HTR-8/SVneo (cell line): ENCODE measurements around a stretch of chr2.

GRCh38 chr2:175492-176331, 88.1 kb downstream of the SH3YL1 start:
- RRBS = no CpG with 5 or more reads among the region's 16 CpGs

DNA sequence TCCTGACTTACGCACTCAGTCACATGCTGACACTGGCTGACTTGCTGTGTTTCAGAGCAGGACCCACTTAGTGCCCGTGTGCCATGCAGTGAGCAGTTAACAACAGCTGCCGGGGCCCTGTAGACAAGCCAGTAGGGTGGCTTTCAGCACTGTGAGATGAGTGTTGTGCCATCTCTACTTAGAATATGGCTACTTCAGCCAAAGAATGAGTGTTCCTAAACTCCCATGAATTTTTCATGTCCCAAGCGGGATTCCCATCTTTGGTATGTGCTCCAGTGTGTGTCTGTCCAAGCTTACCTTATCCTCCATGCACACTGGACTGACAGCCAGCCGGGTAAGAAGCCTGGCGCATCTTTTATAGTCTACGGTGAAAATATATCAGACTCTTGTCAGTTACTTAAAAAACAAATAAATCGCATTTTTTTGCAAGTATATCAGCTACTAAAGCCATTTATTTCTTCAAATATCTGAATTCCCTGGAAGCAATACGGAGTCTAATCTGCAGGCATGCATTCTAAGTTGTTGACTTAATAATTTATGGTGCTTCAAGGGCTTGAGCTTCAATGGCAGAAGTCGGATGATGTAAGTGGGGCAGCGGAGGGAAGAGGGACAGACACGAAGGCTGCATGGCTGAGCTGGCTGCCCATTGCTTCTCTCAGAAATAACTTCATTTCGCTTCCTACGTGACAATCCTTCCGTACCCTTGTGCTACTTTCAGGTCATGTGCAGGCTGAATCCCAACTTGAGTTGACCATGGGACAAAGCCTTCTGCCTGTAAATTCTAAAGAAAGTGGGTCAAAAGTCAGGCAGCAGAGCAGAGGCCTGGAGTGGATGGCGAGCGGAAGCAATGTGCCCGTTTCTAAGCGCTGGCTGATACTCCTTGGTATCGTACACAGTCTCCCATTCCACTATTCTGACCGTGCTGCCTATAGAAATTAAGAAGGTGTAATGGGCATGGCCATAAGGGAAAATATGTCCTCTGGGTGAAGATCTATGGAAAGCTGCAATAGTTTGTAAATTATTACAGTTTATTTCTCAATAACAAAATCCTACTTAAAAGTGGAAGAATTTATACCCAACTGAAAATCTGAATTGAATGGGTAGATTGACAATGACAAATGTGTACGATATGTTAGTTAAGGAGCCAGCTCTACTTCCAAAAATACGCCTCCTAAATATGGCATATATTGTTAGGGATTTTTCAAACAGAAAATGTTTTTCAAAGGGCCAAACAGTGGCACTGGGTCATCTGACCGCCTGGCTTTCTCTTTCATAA, 4.6 kb downstream of the ALKAL2 start:
- RRBS = no CpG with 5 or more reads among the region's 24 CpGs

GRCh38 chr2:437801-438508, 150.1 kb upstream of the ALKAL2 start:
- RRBS = no CpG with 5 or more reads among the region's 15 CpGs

- RRBS = 81% methylated on average over 2 of the region's 11 CpGs
These were observed 15.6 kb upstream of the TMEM18 start for GRCh38 chr2:692731-693232.

DNA sequence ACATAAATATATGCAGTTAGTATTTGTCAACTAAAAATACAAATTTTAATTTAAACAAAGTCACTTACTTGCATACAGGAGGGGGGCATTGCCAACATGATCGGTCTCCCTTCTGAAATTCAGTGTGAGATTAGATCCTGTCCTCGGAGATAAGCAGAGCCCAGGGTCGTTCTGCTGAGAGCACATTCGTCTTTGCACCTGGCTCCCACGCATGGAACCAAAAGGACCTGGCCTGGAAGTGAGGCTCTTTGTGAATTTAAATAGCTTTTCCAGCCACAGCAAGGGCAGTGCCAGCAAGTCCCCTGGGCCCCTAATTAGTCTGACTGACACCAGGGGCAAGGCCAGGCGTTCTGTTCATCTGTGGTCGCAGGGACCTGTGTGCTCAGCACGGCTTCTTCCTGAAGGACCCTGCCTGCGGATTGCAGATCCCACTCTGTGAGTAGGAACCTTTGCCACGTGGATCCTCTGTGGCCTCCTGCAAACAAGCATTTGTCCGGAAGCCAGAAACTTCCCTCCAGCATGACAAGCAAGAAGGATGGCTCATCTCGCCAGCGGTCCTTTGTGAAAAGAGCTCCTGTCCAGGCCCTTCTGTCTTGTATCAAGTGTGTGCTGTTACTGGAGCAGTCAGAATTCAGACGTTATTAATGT, 128.6 kb downstream of the TPO start:
- RRBS = no CpG with 5 or more reads among the region's 14 CpGs

GRCh38 chr2:1561319-1561639, 148.0 kb downstream of the TPO start:
- RRBS = no CpG with 5 or more reads among the region's 12 CpGs

DNA sequence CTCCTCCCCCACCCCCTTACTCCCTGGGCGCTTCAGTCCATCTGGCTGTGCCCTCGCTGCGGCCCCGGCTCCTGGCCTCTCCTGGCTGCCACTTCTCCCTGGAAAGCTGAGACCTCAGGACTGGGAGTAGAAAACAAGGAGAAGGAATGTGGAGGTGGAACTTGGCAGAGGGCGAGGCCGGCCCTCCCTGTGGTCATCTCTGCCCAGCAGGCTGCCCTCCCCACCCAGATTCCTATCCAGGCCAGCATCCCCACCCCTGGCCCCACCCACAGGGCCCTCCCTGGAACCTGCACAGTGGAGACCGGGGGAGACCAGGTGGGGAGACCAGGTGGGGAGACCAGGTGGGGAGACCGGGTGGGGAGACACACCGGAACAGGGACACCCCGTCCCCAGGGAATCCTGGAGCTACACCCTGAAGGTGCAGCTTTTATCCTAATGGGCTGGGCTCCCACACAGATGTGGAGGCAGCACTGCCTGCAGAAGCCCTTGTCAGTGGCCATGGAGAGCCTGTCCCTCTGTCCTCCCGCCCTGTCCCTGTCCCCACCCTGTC, 157.3 kb downstream of the PXDN start:
- RRBS = 65% methylated on average over 5 of the region's 11 CpGs

DNA sequence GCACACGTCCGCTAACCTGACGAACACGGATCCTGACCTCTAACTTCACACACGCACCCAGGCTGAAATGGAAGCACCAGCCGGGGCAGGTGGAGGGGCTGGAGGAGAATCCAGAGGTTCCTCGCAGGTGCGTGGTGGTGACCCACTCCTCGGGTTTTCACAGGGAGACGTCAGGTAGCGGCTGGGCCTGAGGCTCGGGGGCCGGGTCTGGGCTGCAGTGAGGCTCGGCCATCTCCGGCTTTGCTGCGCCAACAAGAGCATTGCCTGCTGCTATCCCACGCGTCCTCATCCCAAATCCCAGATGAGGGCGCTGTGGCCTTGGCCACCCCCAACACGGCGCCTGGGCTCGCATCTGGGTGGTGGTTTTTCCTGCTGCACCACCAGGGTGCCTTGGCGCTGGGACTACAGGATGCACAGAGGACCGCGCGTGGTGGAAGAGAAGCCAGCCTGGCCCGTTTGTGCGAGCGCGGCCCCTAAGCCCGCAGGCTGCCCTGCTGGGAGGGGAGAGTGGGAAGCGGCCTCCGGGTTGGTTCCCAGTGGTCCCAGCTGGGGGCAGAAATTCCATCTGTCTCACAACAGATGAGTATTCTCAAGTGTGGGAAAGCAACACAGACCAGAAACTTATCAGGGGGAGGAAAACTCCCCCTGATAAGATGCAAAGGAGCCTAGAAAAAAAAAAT, 152.4 kb downstream of the PXDN start:
- RRBS = 84% methylated on average over 5 of the region's 33 CpGs

DNA sequence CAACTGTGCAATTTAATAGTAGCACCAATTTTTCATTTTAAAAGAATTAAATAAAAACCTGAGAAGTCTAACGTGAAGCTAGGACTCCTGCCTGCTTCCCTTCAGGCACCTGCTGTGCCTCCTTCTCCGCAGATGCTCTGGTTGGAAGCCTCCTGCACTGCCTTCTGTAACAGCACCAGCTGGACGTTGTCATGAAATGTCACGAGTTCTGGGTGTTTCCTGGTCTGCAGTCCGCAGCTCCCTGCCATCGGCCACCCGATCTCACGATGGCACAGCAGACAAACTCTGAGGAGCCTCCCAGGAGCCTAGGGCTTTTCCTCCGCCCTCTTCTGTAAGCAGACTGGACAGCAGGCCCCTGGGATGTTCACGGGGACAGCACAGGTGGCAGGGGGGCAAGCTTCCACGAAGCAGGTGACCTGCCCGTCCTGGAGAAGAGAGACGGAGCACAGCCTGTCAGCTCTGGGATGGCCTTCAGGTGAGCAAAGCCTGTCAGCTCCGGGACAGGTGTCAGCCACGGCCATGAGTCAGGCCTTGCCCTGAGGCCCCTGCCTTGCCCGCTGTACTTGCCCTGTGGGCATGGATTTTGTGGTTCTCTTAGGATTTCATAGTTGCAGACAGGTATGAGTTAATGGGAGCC, 110.3 kb downstream of the PXDN start:
- RRBS = no CpG with 5 or more reads among the region's 16 CpGs

DNA sequence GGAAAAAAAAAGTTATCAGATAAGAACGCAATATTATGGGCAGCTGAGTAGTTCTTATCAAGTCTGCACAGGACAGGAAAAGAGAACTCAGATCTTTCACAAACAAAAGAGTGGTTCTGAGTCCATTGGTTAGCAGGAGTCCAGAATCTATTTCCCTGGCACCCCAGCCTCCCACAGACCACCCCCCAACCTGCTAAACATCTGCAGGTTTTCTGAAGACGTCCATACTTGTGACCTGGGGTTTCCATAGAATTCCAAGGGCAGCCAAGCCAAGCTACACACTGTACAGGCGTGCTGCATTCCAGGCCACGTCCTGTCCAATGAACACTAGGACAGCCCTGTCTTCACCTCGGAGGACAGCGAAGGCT, 167.0 kb upstream of the PXDN start:
- RRBS = no CpG with 5 or more reads among the region's 6 CpGs

DNA sequence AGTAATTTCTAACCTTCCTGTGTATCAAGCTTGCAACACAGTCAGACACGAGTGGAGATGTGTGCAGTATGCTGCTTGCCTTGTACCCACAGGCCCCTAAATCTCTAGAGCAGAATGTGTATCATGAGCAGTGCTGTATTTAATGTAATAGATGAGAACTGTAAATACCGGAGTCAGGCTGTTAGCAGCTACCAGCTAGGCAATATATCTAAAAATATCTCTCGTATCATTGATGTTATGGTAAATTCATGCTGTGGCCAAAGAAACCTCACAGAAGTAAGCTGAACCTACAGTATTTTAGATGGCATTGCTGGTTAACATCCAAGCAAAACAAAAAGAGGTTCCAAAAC, 6.2 kb downstream of the MYT1L start:
- RRBS = no CpG with 5 or more reads among the region's 3 CpGs

- RRBS = no CpG with 5 or more reads among the region's 7 CpGs
These were observed 1.4 kb upstream of the MYT1L start for GRCh38 chr2:2332430-2332984.

GRCh38 chr2:2646467-2646967, 315.4 kb upstream of the MYT1L start:
- RRBS = no CpG with 5 or more reads among the region's 5 CpGs

GRCh38 chr2:2743305-2743664, 412.2 kb upstream of the MYT1L start:
- RRBS = no CpG with 5 or more reads among the region's 7 CpGs

DNA sequence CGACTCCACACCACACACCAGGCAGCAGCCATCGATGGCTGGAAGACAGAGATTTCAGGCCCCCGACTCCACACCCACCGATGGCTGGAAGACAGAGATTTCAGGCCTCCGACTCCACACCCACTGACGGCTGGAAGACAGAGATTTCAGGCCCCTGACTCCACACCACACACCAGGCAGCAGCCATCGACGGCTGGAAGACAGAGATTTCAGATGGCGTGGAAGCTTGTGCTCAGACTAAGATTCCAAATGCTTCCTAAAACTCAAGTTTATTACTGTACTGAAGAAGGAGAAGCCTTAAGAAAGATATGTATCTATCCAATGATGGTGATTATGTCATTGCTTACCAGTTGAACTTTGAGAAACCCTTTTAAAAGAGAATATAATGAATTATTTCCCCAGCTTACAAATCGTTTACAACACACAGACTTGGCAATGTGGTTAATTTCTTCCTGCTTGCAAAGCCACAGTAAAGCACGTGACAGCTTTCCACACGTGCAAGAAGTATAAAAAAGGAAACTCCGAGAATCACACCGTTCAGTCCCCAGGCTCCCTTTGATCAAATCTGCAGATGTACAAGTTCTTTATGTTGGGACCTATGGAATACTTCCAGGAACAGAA, 135.1 kb downstream of the EIPR1 start:
- RRBS = no CpG with 5 or more reads among the region's 14 CpGs

GRCh38 chr2:3282183-3283054, 95.2 kb downstream of the EIPR1 start:
- RRBS = 87% methylated on average over 3 of the region's 35 CpGs

- RRBS = no CpG with 5 or more reads among the region's 6 CpGs
These were observed 82.8 kb downstream of the EIPR1 start for GRCh38 chr2:3294610-3295472.

DNA sequence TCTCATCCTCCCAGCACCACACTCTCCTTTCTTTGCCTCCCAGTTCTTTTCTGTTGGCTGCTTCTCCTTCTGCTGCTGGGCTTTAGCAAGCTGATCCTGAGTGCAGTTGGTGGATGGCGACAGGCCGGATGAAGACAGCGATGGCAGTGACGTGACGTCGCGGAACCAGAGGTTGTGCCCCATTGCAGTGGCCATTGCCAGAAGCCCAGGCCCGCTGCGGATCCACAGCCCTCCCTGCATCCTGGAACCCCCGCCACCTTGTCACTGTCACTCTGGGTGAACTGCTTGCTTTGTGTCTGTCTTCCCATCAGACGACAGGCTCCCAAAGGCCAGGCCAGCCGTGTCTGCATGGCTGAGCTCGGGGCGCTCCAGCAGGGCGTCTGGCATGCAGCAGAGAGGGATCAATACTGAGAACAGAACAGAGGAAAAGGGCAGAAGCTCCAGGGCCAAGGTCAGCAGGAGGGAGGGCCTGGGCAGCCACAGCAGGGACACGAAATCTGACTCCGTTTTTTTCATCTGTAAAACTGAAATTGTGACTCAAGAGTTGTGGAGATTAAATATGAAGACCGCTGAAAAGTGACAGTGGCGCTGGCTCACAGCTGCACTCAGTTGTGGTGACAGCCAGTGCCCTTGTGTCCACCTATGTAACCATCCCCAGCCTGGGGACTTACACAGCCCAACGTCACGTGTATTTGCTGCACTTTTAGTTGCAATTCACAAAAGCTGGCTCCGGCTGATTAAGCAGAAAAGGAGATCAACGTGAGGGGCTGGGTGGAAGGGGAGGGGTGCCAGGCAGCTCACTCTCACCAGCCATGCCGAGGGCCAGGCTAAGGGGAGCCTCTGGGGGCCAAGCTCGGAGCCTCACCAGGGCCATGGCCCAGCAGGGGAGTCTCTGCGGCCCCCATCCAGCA, 74.9 kb downstream of the EIPR1 start:
- RRBS = no CpG with 5 or more reads among the region's 26 CpGs

- RRBS = no CpG with 5 or more reads among the region's 8 CpGs
These were observed 52.8 kb downstream of the EIPR1 start for GRCh38 chr2:3324862-3325224.

DNA sequence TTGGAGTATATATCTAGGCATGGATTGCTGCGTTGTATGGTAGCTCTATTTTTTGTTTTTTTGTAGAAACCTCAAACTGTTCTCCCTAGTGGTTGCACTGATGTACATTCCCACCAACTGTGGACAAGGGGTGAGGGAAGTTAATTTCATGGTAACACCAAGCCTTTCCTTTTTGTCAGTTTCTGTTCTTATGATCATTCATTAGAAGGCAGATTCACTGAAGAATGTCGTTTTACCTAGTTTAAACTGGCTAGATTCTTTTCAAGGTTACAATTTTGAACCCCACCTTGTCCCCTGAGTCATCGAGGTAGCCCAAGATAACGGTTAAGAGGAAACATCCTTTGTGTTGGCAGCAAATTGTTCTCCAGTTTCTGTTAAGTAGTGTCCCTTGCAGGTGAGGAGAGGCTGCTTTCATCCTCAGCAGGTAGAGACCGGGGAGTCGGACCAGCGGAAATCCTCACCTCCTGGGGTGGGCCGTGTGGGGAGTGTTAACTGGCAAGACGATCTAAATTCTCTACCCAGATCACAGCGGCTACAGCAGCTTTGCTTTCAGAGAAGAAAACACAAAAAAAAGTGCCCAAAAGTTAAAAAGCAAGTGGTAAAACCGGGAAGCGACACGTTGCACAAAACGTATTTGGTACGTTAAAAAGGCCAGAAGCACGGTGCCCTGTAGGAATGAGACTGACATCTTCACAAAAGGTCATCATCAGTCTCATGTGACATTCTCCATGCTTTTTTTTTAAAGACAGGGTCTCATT, 63.3 kb downstream of the ADI1 start:
- RRBS = no CpG with 5 or more reads among the region's 16 CpGs